Vein endothelial cell (primary cell): ENCODE data around the gene MNT.

DNA sequence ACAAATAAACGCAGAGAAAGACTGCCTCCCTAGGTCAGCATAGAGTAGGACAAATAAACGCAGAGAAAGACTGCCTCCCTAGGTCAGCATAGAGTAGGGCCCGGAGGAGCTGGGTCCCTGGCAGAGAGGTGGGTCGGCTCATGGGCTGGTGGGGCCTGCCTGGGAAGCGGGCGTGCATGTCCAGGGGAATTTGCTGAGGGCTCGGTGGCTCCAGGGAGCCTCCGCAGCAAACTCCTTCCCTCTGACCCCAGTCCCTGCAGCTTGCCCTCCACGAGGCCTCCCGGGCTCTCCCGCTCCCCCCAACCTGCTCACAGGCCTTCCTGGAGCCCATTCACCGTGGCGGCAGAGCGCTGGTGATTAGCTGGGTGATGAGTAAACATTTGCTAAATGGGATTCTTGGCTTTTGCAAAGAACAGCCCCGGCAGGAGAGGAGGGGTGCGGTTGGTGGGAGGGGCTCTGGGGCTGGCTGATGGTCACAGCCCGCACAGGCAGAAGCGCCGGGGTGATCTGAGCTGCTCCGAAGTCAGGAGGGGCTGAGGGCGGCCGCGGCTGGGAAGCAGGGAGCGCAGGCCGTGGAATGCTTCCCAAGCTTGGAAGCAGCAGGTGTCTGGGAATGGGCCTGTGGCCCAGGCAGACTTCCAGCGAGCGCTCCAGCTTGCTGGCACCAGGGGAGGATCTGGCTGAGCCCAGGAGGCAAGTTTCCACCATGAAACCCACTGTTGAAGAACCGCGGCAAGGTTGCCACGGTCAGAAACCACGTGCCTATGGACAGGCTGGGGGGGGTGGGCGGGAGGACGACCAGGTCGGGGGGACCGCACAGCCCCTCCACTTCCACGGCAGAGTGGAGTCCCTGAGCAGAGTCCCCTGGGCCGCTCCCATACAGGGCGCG is 93.0 kb downstream of the RTN4RL1 start:
- CAGE, long polyA plus RNA: no peak

- CAGE, long polyA plus RNA: no peak
Observed at GRCh38 chr17:1966691-1967058, 58.5 kb downstream of the RTN4RL1 start.

- CAGE, long polyA plus RNA: no peak
Observed at GRCh38 chr17:1977460-1977955, 47.6 kb downstream of the RTN4RL1 start.

GRCh38 chr17:1995423-1995760 is 29.7 kb downstream of the RTN4RL1 start:
- CAGE, long polyA plus RNA: no peak

DNA sequence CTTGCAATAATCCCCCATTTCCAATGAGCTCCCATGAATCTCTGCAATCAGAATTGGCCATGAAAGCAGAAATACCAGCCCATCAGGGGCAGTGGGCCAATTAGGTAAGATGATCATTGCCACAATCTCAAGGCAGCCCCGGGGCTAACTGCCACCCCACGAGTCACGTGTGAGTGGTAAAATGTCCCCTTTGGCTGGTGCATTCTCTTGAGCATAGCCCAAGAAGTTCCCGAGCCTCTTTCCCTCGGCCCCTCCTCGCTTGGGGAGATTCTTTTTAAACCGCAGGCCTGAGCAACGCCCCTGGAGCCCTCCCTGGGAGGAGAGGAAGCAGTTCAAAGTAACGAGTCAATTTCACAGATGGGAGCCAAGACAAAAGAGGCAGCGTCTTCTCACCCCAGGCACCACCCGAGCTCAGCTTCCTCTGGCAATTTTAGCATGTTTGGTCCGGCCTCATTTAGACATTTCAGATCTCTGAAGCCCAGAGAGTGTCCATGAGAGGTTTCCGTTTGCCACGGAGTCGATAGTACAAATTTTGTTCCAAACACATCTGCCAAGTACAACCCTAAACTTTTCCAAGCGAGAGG is 13.4 kb downstream of the RTN4RL1 start:
- CAGE, long polyA plus RNA: no peak

- CAGE, long polyA plus RNA: no peak
Observed at GRCh38 chr17:2024125-2024745, 899 bp downstream of the RTN4RL1 start.

DNA sequence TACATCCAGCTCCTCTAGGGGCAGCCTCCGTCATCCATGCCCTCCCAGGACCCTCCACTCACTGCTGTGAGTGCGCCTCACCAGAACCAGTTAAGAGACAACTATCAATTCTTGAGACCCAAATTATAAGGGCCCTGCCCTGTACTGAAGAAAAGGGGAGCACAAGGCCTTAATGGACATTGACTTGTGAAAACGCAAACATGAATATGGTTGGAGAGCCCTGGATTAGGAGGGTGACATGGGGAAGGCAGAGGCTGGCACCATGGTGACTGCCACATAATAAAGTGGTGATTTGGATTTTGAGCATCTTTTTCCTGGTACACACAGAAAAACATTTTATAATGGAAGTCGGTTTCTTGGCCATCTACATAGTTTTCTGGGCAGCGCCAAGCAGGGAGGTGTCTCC is 1.3 kb downstream of the OVCA2 start:
- CAGE, long polyA plus RNA: no peak

GRCh38 chr17:2053425-2054361 is 1.2 kb upstream of the HIC1 start:
- CAGE, long polyA plus RNA: no peak

GRCh38 chr17:2064293-2065748 is 9.9 kb downstream of the HIC1 start:
- CAGE, long polyA plus RNA: no peak

- CAGE, long polyA plus RNA: no peak
Observed at GRCh38 chr17:2074955-2076243, 20.5 kb downstream of the HIC1 start.

DNA sequence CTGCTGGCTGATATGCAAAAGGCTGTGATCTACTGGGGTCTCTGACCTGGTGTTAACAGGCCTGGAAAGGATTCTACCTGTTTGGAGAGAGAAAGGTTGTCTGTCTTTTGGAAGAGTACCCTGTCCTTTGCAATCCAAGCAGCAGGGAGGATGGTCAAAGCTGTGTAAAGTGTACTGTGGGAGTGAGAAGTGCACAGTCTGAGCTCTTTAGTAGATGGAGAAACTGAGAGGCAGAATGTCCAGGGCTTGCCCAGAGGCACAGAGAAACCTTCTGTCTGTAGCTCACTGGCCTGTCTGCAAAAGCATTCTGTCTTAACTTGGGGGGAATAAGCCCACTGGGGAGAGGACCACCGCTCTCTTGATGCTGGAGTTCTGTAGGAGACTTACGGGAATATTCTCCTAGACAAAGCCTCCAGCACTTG is 33.6 kb downstream of the HIC1 start:
- CAGE, long polyA plus RNA: no peak

DNA sequence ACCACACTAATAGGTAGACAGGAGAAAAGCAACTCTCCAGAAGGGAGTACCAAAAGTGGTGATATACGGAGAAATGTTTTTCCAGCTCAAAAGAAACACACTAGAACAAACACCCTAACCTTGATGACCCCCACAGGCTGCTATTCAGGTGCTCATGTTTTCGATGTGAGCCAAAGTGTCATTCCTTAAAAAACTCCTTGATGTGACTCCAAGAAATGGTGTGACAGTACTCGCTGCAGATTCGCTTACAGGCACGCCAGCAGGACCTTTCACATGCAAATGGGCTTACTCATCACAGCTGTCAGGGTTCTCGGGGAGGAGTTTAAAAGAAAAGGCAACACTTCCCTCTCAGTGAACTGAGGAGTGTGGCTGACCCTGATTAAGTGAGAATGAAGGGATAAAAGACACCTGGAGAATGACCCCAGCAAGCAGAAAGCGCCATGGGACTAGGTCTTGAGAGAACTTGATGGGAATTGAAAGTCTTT is 82.4 kb downstream of the HIC1 start:
- CAGE, long polyA plus RNA: no peak

- CAGE, long polyA plus RNA: no peak
Observed at GRCh38 chr17:2174587-2175567, 120.0 kb downstream of the HIC1 start.

DNA sequence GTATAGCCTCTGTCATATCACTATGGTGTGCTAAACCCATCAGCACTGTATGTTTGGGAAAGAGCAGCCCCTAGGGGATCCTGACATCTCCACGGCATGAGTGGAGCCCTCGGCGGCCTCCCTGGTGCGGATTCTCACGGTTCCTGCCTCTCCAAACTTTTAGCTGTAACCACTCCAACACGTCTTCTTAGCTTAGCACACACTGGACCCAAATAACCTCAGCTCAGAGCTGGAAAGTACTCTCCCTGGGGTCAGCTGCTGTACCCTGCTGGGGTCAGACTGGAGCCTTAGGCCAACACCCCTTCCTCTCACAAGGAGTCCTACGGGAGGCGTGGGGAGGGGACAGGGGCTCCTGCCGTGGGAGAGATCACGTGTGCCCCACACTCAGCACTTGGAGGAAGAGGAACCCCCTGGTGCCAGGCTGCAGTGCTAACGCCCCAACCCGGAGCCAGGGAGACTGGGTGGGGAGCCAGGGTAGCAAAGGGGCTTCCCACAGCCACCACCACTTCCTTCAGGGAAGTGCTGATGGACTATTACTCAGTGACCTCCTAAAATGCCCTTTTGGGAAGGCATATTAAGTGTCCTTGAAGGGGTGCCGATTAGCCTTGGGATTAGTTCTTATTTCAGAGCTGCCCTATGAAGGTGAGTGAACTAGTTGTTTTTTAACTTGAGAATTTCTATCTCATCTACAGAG is 124.0 kb downstream of the HIC1 start:
- CAGE, long polyA plus RNA: no peak

- CAGE, long polyA plus RNA: no peak
Observed at GRCh38 chr17:2230604-2231367, 72.8 kb downstream of the SMG6 start.

DNA sequence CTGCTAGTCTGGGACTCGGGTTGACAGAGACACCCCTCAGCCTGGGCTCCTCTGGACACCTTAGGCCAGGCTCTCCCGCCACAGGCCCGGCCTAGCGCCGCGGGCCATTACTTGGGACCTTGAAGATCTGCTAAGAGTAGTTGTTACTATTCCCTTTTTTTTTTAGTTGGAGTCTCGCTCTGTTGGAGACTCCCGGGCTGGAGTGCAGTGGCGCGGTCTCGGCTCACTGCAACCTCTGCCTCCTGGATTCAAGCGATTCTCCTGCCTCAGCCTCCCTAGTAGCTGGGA is 295 bp downstream of the SRR start:
- CAGE, long polyA plus RNA: no peak

DNA sequence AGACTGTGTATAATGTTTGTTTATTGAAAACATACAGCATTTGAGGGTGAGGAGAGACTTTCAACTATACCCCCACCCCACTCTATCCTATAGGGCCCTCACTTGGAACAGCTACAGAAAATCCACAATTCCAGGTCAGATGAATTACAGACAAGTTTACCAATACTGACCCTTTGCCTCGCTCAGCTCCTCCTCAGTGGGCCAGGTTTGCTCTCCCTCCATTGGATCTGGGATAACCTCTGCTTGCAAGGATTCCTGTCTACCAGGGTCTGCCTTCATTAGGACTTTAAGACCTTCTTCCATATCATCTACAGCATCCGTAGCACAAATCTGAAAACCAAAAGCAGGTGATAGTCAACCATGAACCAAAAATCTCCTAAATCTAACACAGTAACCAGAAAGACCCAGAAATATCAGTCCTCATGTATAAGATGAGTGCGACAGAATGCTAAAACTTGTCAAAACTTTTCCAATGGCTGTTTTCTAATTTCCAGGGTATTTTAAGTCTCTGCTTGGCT is 2.8 kb downstream of the TSR1 start:
- CAGE, long polyA plus RNA: no peak

DNA sequence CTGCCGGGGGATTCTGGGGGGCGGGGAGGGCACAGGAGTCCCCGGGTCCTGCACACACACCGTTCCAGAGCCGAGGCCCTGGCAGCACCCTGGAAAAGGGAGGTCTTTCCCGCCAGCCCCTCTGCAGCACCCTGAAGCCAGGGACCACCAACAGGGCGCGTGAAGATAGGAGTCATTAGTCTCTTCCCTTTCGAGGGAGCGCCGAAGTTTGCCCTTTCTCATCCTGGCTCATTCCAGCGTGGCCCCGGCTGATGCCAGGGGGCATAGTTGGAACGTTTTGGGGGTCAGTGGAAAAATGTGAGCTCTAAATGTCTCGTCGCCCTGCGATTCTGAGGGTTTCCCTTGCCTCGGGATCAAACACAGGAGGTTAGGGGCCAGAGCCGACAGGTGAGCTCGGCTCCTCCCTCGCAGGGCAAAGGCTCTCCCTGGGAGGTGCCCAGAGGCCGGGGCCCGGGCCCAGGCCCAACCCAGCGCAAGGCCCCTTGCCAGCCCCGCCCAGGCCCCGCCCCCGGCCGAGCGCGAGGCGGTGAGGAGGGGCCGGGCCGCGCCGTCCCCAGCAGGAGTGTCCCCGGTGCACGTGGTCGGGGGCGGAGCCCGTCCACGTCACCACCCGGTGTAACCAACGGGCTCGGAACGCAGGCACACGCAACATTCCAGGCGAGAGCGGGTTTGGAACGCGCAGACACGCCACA is 1.6 kb downstream of the MNT start:
- CAGE, long polyA plus RNA: no peak

- CAGE, long polyA plus RNA: no peak
Observed at GRCh38 chr17:2400513-2401458, at the start of gene MNT. Gene MNT (minus strand): TSS chr17:2401060.

DNA sequence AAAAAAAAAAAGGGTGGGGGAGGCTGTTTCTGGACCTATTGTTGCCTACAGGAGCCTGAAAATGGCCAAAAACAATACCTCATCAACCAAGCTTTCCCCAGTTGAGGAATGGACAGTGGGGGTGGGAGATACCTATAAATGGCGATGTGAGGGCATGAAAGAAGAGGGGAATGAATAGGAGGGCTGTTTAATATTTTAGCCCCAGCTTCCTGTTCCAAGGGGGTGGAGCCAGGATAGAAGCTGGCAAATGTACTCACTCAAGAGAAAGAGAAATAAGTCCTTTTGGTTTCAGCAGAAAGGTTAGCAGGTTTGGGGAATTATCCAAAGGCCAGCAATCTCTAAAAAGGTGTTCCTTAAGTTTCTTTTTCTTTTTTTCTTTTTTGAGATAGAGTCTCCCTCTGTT is 3.5 kb upstream of the MNT start:
- CAGE, long polyA plus RNA: no peak